AG10803 (cell line): ENCODE measurements around a stretch of chr11.

DNA sequence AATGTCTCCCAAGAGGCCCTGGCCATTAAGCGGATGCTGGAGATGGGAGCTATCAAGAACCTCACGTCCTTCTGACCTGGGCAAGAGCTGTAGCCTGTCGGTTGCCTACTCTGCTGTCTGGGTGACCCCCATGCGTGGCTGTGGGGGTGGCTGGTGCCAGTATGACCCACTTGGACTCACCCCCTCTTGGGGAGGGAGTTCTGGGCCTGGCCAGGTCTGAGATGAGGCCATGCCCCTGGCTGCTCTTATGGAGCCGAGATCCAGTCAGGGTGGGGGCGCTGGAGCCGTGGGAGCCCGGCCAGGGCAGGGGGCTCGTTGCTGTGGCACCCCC, 58.5 kb downstream of the ST3GAL4 start:
- RRBS = no CpG with 5 or more reads among the region's 9 CpGs

DNA sequence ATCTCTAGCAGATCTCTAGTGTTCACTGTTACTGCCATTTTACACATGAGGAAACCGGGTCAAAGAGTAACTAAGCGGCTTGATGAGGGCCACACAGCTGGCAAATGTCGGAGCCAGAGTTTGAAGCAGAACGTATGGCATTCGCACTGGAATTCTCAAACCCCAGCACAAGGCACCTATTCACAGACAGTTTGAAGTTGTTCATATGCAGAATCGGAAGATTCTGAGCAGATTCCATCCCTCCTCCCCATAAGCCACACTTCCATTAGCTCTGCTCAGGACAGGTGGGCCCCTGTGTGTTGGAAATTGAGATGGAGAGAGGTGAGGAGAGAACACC, 275.7 kb downstream of the ST3GAL4 start:
- RRBS = no CpG with 5 or more reads among the region's 6 CpGs

DNA sequence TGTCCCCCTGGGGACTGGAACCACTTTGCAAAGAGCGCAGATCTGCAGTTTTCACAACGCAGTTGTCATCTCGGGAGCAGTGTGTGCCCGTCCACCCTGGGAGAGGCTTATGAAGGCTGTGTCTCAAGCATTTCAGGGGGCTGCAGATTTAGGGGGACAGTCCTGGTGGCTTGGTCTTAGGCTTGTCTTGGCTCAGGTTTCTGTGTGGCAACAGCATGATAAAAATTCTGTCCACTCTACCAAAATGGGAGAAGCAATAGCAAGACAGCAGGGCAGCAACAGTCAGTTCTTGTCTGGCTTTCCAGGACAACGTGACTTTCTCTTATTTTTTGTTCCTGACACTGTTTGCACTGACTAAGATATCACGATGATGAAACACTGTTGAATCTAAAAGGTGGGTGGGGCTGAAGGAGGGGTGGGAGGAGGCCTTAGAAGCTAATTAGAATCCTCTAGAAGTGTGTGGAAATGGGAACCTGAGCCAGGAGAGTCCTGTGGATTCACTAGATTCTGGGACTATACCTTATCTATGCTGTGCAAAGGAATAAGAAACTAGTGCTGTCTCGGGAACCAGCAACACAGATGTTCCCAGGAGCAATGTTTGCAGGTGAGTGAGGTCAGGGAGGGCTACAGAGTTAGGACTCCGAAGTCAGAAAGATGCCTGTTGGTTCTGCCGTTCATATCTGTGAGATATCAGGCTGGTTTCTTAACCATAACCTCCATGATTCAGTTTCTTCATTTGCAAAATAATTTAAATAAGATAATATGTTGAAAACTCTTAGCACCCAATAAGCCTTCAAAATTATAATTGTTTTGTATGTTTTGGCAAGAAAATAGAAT, 300.3 kb downstream of the ST3GAL4 start:
- RRBS = no CpG with 5 or more reads among the region's 9 CpGs

GRCh38 chr11:128054241-128054746, 533.1 kb downstream of the ETS1 start:
- RRBS = no CpG with 5 or more reads among the region's 2 CpGs

- RRBS = no CpG with 5 or more reads among the region's 3 CpGs
Observed at GRCh38 chr11:128296949-128297314, 290.4 kb downstream of the ETS1 start.

DNA sequence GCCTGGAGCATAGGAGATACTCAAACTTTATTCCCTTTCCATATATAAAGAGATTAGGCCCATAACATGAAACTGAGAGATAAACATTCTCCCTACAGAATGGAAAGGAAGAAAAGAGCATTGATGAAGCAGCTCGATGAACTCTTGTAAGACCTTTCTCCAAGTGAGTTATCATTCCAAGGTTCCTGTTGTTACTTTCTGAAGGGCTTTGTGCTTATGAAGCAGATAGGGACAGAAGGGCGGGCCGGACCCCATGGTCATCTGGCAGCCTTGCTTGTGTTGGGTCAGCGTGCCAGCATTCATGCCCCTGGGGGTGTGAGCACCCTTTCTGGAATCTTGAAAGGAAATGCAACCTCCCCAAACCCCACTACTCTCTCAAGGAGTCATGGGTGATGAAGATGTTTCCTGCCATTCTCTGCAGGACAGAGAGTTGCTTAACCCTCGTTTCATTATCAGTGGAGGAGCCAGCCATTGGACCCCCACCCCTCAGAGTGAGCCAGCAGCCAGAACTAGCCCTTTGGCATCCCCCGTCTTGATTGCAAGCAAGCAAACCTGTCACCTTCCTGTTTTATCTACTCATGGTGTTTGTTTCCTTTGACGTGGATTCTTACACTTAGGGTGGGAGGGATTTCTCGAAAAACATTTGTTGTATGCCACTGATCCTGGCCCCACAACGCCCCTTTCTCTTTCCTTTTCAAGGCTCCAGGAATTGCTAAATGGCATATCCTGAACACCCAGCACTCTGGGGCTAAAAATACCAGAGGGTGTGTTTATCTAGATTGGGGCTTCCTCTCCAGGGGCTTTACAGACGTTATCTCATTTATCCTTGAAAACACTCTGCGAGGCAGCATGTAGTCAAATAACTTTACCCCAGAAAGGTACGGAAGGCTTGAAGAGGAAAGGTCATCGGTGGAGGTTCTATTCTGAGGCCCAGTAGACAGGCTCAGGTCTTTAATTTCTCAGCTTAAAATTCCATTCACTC, 258.3 kb downstream of the ETS1 start:
- RRBS = no CpG with 5 or more reads among the region's 13 CpGs

- RRBS = no CpG with 5 or more reads among the region's 7 CpGs
Observed at GRCh38 chr11:128424146-128424646, 163.2 kb downstream of the ETS1 start.

- RRBS = no CpG with 5 or more reads among the region's 17 CpGs
Observed at GRCh38 chr11:128424647-128425619, 162.4 kb downstream of the ETS1 start.

GRCh38 chr11:128451367-128452175, 135.8 kb downstream of the ETS1 start:
- RRBS = 38% methylated on average over 14 of the region's 35 CpGs

GRCh38 chr11:128470062-128470515, 117.3 kb downstream of the ETS1 start:
- RRBS = no CpG with 5 or more reads among the region's 6 CpGs

- RRBS = no CpG with 5 or more reads among the region's 4 CpGs
Observed at GRCh38 chr11:128471056-128471758, 116.2 kb downstream of the ETS1 start.

DNA sequence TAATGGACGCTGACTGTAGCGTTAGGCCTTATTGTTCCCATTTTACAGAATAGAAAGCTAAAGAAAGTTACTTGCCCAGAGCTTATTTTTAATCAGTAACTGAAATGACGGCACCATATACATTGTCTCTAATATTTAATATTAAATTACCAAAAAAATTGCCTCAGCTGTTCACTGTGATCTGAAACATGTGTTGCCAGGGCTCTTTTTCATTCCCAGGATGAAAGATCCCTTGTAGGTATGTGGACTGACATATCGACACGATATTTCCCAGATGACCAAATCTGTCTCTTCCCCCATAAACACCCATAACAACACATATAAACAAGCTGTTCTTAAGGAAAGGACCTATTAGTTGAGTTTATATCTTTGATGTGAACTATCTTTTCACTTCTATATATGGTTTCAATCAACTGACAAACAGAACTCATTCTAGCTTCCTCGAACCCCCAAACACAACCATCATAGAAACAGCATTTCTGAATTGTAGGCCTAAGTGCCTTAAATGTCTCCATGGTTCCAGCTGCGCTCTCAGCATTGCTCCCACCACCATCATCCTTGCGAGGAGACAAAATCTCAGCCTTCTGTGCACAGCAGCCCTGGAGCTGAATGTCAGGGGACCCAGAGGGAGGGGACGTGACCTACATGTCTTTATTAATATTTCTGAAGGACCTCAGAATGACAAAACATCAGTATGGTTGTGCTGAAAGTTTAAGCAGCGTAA, 67.1 kb downstream of the ETS1 start:
- RRBS = no CpG with 5 or more reads among the region's 10 CpGs

DNA sequence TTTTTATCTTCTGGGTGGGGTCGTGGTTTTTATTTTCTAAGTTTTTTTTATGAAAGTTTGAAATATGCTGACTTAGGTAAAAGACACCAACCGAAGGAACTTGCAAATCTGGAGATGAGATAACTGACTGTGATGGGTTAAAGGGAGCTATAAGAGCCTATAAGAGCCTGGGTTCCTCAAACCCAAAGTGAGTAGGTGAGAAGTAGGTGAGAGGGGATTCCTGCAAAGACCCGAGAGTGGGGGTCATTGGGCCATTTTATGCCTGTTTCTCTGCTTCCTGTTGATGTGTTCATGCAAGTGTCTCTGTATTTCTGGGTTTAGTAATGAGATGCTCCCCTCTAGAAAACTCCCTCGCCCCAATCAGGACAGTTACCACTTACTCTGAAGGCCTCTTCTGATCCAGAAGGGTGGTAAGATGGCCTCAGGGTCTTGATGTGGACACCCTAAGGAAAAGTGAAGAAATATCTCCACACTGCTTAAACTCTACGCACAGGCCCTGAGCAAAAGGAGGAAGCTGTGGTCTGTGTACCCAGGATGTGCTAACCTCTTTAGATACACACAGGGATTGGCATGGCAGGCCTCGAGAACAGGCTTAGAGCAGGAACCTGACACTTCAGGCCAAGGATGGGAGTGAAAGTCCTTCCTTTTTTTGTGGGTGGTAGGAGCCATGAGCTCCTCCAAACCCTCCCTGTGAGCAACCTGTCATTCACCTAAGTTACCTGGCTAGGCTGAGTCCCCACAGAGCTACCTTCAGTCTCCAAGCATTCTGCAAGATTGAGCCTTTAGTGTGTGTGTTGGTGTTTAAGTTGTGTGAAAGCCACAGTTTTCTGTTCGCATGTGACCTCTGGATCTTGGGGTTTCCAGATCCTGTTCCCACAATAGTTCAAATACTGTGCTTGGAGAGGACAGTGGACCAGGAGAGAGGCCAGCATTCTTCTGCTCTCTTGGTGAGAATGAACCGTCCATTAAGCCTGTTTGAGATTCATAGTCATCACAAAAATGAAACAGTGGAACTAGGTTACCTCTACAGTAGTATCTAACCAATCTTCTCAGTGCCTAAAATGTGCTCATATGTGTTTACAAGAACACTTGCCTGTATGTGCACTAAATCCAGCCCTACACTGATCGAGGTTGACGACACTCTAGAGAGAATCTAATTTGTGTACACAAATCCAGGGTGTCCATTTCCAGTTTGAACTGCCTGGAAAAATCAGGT, 2.1 kb downstream of the FLI1 start:
- RRBS = no CpG with 5 or more reads among the region's 10 CpGs

- RRBS = no CpG with 5 or more reads among the region's 14 CpGs
Observed at GRCh38 chr11:128790098-128790750, 76.9 kb downstream of the KCNJ1 start.

- RRBS = no CpG with 5 or more reads among the region's 10 CpGs
Observed at GRCh38 chr11:128852136-128852761, 14.8 kb downstream of the KCNJ1 start.

DNA sequence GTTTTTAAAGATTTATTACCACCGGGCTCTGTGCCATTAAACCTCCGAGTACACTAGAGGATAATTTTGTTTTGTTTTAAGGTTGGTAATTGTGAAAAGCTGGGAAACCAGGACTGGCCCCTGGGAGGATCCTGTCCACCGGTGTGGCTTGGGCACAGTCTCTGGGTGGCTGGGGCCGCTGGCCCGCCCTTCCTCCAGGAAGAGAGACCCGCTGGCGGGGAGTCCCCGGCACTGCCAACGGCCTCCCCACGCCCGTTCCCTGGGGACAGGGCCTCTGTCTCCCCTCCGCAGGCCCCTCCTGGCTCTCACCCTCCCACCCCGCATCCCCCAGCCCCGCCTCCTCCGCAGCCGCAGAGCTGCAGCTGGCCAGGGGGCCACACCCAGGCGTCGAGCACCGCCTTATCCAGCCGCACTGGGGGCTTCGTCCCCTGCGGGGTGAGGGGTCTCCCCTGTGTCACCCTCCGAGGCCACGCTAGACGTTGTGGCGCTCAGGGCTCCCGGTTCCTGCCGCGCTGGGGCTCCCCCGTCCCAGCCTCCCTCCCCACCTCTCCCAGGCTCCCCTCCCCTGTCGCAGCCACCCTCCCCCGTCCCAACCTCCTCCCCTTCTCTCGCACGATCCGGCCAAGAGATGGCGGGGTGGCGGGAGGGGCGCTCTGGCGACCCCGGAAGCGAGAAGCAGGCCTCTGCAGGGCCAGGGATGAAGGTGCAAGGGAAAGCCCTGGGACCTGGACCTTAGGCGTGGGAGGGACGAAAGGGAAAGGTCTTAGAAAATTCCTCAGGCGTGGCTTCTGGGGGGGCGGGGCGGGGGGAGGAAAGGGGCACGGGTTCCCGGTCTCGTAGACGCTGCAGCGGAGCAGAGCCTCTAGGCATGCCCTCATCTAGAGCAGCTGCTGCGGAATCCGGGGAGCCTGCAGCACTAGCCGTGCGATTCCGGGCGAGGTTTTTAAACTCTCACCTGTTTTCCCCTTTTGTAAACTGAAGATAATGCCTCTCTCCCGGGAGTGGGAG, 14.1 kb downstream of the KCNJ5 start:
- RRBS = 5% methylated on average over 19 of the region's 58 CpGs

- RRBS = no CpG with 5 or more reads among the region's 7 CpGs
Observed at GRCh38 chr11:128937403-128937673, 5.3 kb downstream of the TP53AIP1 start.

DNA sequence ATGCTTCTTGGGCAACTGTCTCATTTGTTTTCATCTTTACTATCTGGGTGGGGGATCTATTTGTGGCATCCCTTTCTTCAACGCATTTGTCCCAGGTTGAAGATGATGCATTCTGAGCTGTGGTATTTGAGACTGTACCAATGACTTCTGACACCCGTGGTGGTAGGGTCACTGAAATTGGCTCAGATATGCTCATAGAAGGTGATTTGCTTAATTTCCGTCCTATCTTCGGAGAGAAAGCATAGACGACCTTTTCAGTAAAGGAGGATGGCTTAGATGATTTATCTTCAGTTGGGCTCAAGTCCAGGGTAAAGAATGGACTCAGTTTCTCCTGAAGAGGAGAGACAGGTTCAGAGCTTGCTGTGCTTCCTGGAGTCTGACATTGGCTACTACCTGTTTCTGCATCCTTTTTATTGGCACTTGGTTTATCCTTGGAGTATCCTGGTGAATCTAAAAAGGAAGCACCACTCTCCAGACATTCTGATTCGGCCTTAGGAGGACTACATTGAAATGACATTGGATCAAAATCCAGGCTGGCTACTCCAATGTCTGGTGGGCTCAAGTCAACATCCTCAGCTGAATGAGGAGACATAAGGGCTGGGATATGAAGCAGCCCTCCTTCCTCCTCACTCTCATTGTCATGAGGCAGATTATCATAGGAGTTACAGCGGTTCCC, 31.7 kb upstream of the TP53AIP1 start:
- RRBS = no CpG with 5 or more reads among the region's 7 CpGs

DNA sequence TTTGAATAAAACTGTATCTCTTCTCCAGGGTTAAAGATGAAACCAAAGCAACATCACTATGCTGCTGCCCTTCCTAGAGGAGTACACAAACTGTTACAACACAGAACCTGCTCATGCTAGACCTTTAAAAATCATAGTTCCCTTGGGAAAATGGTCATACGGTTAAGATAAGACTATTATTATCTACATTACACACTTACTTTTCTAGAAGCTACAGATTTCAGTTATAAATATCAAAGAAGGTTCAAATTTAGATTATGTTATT, 78.7 kb upstream of the TP53AIP1 start:
- RRBS = no CpG with 5 or more reads among the region's 1 CpG